ENCODE data around the genes RMI1 and GAS1.

GRCh38 chr9:83054724-83055388 lies 8.1 kb downstream of the RASEF start:
- RRBS, 2 experiments, result no CpG with 5 or more reads among the region's 21 CpGs

GRCh38 chr9:83130424-83131143 lies 67.6 kb upstream of the RASEF start:
- RRBS, 2 experiments, result no CpG with 5 or more reads among the region's 4 CpGs

- RRBS, 2 experiments, result no CpG with 5 or more reads among the region's 23 CpGs
Observed at GRCh38 chr9:83228670-83229065, 165.7 kb upstream of the RASEF start.

- RRBS, 2 experiments, result no CpG with 5 or more reads among the region's 2 CpGs
Observed at GRCh38 chr9:83327172-83327577, 211.0 kb downstream of the FRMD3 start.

DNA sequence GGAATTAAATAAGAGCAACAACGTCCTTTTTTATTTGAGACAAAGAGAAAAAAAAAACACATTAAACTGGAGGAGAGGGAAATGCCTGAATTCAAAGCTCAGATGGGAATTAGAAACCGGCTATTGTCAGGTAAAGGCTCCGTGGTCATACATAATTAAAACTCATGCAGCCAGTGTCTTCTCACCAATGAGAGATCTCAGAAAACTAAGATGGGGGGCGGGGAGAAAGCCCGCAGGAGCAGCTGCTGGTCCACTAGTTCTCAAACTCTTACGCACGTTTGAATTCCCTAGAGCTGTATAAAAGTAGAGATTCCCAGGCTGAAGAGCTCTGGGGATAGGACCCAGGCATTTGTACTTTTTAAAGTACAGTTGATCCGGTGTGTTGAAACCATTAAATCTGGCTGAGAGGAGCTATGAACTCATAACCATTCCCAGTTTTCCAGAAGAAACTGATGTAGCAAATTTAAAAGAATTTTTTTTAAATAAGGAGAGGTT lies 68.5 kb downstream of the FRMD3 start:
- RRBS, 2 experiments, result no CpG with 5 or more reads among the region's 8 CpGs

DNA sequence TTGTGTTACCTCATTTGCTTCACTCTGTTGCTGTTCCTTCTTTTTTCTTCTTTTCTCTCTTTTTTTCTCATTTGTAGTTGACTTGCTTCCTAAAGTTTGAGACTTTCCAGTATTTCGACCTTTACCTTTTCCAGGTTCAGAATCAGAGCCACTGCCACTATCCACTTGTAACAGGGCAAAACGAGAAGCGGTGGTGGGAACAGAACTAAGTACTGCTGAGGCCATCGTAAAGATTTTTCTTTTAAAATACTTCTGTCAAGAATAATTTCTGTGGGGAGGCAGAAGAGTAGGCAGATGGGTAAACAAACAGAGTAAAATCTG lies 11.3 kb downstream of the GKAP1 start:
- RRBS, 2 experiments, result no CpG with 5 or more reads among the region's 4 CpGs

- RRBS, 2 experiments, result no CpG with 5 or more reads among the region's 7 CpGs
Observed at GRCh38 chr9:83973169-83973864, 6.7 kb downstream of the HNRNPK start.

GRCh38 chr9:83980661-83981909 lies at the start of gene RMI1:
Gene RMI1, plus strand, starts transcription at chr9:83980805.
- RRBS, 2 experiments, result 1% methylated on average over 16 of the region's 82 CpGs

- RRBS, 2 experiments, result 2% methylated on average over 7 to 13 of the region's 30 CpGs
Observed at GRCh38 chr9:84140413-84140884, 159.8 kb downstream of the RMI1 start.

- RRBS, 2 experiments, result no CpG with 5 or more reads among the region's 13 CpGs
Observed at GRCh38 chr9:84166901-84167378, 173.6 kb downstream of the SLC28A3 start.

- RRBS, 2 experiments, result no CpG with 5 or more reads among the region's 8 CpGs
Observed at GRCh38 chr9:84339813-84340409, 647 bp downstream of the SLC28A3 start.

- RRBS, 2 experiments, result no CpG with 5 or more reads among the region's 9 CpGs
Observed at GRCh38 chr9:84711855-84712607, 42.5 kb downstream of the NTRK2 start.

DNA sequence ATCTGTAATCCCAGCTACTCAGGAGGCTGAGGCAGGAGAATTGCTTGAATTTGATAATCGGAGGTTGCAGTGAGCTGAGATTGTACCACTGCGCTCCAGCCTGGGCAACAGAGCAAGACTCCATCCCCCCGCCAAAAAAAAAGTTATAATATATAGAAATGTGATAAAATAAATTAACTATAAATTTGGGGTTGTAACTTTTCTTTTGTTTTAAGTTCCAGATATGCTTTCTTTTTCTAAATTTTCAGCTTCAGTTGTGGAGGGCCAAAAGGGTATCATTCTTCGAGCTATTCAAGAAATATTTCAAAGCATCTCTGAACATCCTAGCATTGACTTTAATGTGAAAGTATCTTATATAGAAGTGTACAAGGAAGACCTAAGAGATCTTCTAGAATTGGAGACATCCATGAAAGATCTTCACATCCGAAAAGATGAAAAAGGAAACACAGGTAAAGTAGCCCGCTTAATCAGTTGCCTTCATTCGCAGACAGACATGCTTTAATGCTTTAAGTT lies 80.9 kb upstream of the AGTPBP1 start:
- RRBS, 2 experiments, result no CpG with 5 or more reads among the region's 7 CpGs

GRCh38 chr9:86016034-86016746 lies 75.2 kb downstream of the NAA35 start:
- RRBS, 2 experiments, result no CpG with 5 or more reads among the region's 7 CpGs

- RRBS, 2 experiments, result 92% methylated on average over 3 of the region's 14 CpGs
Observed at GRCh38 chr9:86035214-86035937, 64.0 kb downstream of the GOLM1 start.

GRCh38 chr9:86707959-86708563 lies 239.2 kb downstream of the GAS1 start:
- RRBS, 2 experiments, result no CpG with 5 or more reads among the region's 4 CpGs

- RRBS, 2 experiments, result 1 to 2% methylated on average over 65 to 67 of the region's 113 CpGs
Observed at GRCh38 chr9:86946721-86947574, at the start of gene GAS1. Gene GAS1, minus strand, starts transcription at chr9:86947506.

DNA sequence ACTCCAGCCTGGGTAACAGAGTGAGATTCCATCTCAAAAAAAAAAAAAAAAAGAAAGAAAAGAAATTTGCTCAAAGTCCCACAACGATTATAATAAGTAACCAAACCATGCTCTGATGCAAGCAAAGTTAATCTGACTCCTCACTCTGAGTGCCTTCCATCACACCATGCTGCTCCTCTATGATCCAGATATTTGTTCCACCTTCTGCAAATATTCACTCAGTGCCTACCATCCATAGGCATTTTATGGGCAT lies 93.3 kb upstream of the DAPK1 start:
- RRBS, 2 experiments, result no CpG with 5 or more reads among the region's 1 CpG

DNA sequence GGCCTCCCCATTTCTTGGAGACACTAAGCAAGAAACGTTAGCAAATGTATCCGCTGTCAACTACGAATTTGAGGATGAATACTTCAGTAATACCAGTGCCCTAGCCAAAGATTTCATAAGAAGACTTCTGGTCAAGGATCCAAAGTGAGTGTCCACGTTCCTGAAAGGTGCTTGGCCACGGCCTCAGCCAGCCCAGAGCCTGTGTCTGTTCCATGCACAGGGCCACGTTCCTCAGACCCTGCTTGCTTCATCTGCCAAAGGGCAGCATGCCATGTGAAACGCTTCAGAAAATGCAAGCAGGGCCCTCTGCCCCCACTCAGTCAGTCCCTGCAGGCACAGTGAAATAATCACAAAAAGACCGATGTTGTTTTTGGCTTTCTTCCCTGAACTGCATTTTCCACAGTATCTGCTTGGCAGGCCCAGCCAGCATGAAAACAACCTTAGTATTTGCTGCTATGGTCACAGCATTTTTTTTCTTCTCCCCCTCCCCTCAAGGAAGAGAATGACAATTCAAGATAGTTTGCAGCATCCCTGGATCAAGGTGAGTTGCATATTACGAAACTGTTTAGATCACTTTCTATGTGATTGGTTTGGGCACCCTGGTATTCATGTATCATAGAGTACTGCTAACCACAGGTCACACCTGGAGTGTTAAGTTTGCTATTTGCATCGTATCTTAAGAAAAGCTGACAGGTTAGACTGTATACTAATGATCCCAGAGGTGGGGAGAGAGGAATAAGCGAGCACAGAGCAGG lies 85.4 kb upstream of the CTSL start:
- RRBS, 2 experiments, result no CpG with 5 or more reads among the region's 11 CpGs